ENCODE results near the genes PKD1L1 and UPP1.

DNA sequence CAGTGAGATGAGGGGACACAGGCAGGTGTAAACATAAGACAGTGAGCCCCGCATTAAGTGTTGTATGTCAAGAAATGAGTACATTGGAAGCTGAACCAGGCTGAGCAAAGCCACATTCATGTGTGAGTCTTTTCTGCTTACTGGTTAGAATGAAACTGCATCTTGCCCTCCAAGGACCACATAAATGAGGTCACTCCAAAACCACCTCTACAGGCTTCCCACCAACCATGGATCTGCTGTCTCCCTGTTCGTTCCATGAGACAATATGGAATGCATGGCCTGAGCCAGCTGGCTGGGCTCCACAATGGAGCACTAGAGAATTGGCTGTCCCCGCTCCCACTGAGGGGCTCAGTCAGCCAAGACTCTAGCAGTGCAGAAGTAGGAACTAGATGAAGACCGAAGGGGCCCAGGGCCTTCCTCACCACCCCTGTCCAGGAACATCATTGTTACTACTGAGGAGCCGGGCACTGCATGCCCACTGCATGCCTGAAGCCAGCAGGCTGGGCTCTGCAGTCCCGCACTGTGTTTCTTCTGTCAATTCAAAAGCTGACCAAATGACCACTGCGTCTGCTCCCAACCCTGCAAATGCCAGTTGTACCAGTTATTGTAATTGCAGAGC lies 120.7 kb downstream of the TNS3 start:
- RRBS: no CpG with 5 or more reads among the region's 7 CpGs

DNA sequence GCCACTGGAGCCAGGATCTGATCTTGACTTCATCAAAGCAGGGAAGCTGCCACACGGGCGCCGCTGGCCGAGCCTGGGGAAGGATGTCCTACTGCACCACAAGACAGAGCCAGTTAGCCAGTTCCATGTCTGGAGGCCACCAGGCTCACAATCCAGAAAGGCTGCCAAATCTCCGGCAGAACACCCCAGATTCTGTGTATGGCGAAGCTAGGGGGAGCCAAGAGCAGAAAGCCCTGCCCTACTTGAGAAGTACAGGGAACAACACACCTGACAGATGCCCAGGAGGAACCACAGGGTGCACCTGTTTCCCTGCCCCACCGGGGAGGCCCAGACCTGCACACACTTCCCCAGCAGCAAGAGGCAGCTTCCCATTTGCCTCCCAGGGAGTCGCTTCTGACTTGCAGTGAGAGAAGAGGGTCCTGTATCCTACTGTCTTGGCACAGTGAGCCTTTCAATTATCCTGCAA lies 101.9 kb downstream of the TNS3 start:
- RRBS: no CpG with 5 or more reads among the region's 8 CpGs

- RRBS: no CpG with 5 or more reads among the region's 7 CpGs
These were observed 63.2 kb downstream of the TNS3 start for GRCh38 chr7:47518736-47519152.

DNA sequence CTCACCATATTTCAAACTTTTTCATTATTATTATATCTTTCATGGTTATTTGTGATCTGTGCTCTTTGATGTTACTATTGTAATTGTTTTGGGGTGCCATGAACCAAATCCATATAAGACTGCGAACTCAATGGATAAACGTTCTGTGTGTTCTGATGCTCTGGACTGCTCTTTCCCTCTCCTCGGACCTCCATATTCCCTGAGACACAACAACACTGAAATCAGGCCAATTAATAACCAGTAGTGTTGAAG lies 29.5 kb downstream of the TNS3 start:
- RRBS: no CpG with 5 or more reads among the region's 3 CpGs

GRCh38 chr7:47574709-47575132 lies 7.2 kb downstream of the TNS3 start:
- RRBS: no CpG with 5 or more reads among the region's 8 CpGs

- RRBS: no CpG with 5 or more reads among the region's 8 CpGs
These were observed 882 bp upstream of the TNS3 start for GRCh38 chr7:47582832-47583154.

- RRBS: no CpG with 5 or more reads among the region's 7 CpGs
These were observed at the start of gene PKD1L1 for GRCh38 chr7:47948178-47948869. Gene PKD1L1, minus strand, starts transcription at chr7:47948466.

DNA sequence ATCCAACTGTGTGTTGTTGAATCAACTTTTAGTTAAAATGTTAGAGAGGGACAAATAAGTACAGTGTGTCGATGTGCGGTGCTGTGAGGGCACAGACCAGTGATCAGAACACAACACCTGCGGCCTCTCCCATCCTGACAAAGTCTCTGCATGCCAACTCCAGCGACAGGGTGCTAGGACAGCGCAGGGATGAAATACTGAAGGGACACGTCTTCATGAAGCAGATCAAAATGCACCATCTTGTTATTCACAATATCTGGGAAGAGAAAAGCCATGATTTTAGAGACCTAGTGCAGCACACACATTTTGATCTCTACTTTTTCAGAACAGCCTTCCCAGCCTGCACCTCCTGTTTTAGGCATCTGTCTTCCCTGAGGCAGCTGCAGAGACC lies 14.2 kb downstream of the HUS1 start:
- RRBS: no CpG with 5 or more reads among the region's 6 CpGs

GRCh38 chr7:48088934-48089415 lies at the start of gene UPP1:
Gene UPP1, plus strand, starts transcription at chr7:48089265.
- RRBS: 2% methylated on average over 29 of the region's 44 CpGs

DNA sequence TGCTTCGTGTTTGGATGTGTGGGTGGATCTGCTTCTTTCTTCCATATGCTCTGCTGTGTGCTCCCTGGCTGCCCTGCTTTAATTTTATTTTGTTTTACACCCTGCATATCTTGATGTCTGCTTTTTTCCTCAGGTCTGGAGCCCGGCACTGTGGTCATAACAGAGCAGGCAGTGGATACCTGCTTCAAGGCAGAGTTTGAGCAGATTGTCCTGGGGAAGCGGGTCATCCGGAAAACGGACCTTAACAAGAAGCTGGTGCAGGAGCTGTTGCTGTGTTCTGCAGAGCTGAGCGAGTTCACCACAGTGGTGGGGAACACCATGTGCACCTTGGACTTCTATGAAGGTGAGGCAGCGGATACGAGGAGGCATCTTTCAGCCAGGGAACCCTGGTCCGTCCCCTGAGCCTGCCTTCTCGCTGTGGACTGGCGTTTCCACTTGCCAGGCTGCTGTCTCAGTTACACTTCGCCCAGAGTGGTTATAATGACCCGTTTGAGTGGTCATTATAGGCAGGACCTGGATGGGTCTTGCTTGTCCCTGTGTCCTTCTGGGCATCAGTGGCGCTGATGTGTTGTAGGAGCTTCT lies 17.8 kb downstream of the UPP1 start:
- RRBS: 97% methylated on average over 3 of the region's 14 CpGs

DNA sequence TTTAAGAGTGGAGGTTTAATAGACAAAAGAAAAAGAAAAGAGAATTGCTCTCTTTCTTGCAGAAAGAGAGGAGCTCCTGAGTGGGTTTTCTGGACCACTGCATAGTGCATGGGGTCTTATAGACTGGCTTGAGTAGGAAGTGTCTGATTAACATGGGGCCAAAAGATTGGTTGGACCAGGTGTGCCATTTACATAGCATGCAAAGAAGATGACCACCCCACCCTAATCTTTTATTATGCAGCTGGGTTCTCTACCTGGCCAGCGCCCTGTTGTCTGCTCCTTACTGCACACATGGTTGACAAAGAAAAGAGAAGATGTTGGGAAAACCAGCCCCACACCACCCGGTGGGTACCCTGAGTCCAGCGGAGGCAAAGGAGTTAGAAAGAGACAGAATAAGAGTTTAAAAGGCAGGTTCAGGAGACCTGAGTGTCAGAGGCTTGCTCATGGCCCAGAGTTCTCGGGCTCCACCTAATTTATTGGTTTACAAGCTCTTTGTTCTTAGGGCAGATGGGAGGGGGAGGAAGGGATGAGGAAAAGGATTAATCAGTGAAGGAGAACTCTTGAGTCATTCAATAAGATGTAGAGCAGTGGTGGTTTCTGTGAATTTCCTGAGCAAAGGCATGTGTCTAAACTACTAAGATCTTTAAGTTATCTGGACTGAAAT lies 24.2 kb upstream of the ABCA13 start:
- RRBS: no CpG with 5 or more reads among the region's 4 CpGs

- RRBS: 2% methylated on average over 31 of the region's 69 CpGs
These were observed 1.7 kb downstream of the VWC2 start for GRCh38 chr7:49774972-49775628.

- RRBS: no CpG with 5 or more reads among the region's 8 CpGs
These were observed 60.8 kb downstream of the SPATA48 start for GRCh38 chr7:50156293-50157034.

DNA sequence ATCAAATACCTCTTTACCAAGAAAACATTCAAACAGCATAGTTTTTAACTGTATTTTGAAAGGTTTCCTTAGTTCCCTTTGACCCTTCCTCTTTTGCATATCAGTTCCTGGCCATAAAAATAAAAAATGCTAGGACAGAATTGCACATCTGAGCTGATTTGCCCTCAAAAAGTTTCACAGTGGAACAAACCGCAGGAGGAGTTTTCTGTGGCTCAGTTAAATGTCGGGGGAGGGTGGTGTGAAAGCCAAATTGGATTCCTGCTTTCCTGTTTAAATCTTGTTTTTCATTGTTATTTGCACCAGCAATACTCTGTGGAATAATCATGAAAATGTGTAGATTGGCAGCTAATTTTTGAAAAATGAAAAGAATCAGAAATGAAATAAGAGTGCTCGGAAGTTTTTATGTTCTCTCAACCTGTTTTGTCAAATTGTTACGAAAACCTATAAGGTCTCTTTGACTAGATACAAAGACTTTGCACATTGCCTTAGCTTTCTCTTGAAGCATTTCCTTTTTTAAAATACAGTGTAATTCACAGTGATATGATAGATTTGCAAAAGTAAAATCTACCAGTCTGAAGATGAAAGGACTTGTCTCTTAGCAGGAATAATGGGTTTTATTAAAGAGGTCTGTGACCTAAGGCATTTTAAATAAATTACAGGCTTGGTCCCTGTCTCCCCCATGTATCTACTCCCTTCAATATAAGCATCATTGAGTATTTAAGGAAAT lies 8.3 kb downstream of the IKZF1 start:
- RRBS: no CpG with 5 or more reads among the region's 4 CpGs

DNA sequence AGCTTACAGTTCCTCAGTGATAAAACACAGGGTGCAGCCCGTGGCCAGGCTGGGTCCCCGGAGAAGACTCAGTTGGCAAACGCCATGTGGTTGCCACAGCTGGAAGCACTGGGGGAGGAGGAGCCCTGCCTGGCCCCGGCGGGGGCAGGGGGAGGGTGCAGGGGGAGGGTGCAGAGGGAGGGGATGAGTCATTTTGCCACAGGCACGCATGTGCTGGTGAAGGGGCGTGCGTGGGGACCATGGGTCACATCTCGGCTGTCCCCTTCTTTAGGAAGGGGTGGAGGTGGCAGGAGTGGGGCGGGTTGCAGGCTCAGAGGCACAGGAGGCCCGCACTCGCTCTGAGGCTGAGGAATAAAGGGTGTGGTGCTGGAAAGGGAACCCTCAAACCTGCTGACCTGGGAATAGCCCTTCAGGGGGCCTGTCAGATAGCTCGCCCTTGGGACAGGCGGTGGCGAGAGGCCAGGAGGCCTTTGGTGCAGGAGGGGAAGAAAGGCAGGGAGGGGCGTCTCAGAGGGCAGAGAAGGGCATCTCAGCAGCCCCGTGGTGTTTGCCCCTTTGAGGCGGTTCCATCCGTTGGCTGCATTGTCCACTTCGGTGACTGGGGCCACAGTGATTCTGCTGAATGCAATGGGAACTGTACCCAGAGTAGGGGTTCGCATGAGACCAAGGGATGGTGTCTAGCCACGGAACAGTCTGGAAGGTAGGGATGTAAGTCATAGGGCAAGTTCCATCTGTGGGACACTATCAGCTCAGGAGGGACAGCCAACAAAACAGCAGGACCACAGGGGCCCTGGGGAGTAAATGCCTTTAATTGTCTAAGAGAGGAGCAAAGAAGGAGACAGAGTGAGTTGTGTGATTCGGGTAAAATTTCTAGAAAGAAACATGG lies 31.8 kb downstream of the IKZF1 start:
- RRBS: no CpG with 5 or more reads among the region's 23 CpGs

GRCh38 chr7:50352261-50352800 lies 47.8 kb downstream of the IKZF1 start:
- RRBS: no CpG with 5 or more reads among the region's 4 CpGs

- RRBS: no CpG with 5 or more reads among the region's 2 CpGs
These were observed 59.2 kb downstream of the IKZF1 start for GRCh38 chr7:50363707-50364108.

DNA sequence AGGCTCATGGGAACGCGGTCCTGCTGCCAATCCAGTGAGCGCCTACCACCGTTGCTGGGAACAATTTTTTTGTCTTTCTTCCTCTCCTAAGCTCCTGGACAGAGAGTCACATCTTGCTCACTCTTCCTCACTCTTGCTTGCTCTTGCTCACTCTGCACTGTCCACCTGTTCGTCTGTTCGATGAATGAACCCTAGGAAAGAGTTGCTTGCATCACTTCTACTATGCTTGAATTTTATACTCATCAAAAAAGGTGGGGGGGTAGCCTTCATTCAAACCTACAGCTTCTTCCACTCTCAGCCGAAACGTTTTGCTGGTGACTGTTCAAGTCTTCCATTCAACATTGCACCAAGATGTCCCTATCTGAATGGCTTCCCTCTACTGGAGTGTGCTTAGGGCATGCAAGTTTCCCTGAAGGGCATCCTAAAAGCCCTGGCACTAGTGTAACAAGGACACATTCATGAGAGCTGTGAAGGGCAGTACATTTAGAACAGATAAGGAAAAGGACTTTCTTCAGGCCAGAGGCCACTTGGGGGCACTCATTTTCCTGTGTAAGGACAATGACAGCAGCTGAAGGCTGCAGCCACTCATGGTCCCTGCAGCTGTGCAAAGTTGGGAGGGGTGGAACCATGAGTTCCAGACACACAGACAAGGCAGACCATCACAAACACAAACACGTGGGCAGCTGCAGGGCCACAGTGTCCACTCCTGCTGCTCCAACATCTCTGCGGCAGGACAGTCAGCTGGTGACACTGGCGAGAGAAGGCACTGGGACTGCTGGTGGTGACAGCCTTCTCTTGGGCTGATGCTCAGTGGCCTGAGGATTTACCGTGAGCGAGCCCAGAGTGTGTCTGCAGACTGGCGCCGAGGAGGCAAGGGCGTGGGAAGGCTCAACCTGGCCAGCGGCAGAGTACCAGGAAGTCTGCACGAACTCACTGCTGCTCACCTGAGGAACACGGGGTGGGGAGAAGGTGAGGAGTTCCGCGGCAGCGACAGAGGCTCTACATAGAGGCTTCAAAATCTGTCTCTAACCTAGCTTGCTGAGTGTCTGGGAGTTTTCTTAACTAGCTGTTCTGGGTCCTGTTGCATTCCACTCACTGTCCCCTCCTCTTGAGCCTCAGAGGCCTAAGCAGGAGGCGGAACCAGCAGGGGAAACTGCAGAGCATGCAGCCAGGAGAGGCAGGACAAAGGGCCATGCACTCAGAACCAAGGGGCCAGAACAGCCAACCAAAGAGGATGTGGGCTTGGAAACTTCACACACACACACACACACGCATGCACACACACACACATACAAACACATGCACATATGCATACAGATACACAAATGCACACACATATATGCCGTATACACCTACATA lies 76.3 kb upstream of the DDC start:
- RRBS: no CpG with 5 or more reads among the region's 25 CpGs

DNA sequence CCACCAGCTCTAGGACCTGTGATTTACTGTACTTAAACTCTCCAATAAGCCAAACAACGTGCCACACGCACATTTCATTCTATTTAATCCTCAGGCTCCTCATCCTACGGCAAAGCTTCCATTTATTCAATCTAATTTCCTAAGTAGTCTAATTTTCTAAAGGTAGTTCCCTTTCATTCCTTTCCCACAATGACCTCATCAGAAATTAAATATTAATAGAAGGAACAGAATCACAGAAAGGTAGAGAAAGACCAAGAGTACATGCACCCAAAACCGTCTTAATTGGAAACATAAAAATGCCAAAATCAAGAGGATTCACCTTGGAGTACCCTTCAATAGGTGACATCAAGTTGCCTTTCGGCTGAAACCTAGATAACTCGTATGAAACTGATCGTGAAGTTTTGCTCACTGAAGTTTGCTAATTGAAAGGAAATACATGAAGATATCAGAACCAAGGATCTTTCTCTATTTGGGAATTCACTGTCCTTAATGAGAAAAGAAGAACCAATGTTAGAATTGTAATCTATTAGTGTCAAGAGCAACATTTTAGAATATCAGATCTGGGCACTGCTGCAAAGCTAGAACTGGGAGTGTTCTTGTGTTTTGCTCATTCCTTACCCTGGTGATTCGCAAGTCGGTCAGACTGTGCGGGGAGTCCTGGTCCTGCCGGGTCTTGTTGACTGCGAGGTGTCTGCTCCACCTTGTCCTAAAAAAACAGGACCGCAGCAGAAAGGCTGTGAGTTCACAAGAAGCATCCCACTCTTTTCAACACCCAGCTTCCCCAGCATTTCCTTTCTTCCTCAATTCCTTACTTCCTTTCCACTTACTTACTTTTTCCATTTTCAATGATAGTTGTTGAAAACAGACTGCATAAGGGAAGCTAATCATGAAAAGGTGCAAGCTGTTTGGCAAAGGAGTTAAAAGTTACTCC lies 79.2 kb downstream of the GRB10 start:
- RRBS: no CpG with 5 or more reads among the region's 13 CpGs